A673 (cell line): ENCODE measurements around the gene ARFGEF3.

DNA sequence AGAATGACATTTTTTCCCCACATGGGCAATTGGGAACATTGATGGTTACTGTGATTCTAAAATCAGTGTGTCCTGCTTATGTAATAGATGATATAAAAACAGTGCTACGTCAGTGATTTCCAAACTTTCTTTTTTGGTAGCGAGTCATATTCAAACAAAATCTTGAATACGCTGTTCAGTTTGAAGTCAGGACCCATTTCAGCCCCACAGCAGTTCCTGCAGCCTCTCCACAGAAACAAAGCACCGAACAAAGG is 170.0 kb upstream of the OLIG3 start:
- PRO-cap = no peak

DNA sequence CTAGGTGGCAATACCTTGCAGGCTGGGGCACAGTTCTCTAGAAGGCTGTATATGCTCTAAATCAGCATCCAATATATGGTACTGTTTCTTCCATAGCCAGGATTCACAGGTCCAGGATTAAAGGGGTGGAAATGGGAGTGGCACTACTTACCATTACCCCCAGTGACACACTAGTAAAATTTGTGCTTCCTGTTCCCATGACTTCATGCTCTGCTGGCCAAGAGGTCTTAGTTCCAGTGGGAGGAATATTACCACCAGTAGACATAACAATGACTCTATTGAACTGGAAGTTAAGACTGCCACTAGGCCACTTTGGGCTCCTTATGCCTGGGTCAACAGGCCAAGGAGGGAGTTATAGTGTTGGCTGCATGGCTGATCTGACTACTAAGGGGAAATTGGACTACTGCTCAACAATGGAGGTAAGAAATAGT is 174.2 kb upstream of the TNFAIP3 start:
- PRO-cap = no peak

- PRO-cap = no peak
Observed at GRCh38 chr6:137728669-137729413, 138.2 kb upstream of the TNFAIP3 start.

DNA sequence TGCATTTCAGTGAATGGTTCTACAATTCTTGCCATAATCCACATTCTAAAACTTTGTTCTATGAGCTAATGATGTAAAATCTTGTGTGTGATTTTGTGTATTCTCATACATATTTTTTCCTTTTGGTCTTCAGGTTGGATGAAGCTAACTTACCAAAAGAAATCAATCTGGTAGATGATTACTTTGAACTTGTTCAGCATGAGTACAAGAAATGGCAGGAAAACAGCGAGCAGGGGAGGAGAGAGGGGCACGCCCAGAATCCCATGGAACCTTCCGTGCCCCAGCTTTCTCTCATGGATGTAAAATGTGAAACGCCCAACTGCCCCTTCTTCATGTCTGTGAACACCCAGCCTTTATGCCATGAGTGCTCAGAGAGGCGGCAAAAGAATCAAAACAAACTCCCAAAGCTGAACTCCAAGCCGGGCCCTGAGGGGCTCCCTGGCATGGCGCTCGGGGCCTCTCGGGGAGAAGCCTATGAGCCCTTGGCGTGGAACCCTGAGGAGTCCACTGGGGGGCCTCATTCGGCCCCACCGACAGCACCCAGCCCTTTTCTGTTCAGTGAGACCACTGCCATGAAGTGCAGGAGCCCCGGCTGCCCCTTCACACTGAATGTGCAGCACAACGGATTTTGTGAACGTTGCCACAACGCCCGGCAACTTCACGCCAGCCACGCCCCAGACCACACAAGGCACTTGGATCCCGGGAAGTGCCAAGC is 11.4 kb downstream of the TNFAIP3 start:
- PRO-cap = no peak

- PRO-cap = no peak
Observed at GRCh38 chr6:137928407-137928879, 61.4 kb downstream of the TNFAIP3 start.

GRCh38 chr6:138031358-138031826 is 75.8 kb downstream of the PERP start:
- PRO-cap = no peak

GRCh38 chr6:138091141-138092359 is 15.7 kb downstream of the PERP start:
- PRO-cap = no peak

GRCh38 chr6:138161621-138162146 is at the start of gene ARFGEF3:
ARFGEF3 (plus strand) TSS chr6:138161939.
- PRO-cap = bidirectional peak, plus-strand start at chr6:138161969, minus-strand start at chr6:138161869

DNA sequence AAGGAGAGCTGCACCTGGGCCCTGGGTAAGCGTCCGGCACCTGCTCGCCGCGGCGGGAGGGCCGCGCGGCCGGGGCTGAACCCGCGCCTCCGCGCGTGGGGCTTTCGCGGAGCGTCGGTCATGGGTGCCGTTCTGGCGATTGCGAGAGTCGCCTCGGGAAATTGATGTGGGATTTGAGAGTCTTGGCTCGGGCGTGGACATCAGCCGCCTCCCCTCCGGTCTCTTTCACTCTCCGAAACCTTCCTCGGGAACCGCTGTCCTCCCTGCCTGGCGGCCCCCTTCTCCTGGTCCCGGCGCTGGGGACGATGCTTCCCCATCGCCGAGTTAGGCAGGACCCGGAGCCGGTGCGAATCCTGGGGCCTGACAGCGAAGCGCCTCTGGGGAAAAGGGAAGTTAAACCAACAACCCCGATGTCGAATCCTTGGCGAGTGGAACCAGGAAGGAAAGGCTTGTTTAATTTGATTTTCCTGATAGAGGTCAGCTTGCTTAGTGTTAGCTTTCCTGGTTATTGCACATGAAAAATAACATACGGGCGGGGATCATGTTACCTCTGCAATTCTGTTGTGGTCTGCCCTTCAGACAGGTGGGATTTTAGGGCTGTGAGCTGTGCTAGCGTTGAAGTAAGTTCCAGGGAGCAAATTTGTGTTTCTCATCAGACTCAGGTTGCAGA is 543 bp downstream of the ARFGEF3 start:
- PRO-cap = no peak

- PRO-cap = no peak
Observed at GRCh38 chr6:138231196-138231812, 13.0 kb upstream of the PBOV1 start.

DNA sequence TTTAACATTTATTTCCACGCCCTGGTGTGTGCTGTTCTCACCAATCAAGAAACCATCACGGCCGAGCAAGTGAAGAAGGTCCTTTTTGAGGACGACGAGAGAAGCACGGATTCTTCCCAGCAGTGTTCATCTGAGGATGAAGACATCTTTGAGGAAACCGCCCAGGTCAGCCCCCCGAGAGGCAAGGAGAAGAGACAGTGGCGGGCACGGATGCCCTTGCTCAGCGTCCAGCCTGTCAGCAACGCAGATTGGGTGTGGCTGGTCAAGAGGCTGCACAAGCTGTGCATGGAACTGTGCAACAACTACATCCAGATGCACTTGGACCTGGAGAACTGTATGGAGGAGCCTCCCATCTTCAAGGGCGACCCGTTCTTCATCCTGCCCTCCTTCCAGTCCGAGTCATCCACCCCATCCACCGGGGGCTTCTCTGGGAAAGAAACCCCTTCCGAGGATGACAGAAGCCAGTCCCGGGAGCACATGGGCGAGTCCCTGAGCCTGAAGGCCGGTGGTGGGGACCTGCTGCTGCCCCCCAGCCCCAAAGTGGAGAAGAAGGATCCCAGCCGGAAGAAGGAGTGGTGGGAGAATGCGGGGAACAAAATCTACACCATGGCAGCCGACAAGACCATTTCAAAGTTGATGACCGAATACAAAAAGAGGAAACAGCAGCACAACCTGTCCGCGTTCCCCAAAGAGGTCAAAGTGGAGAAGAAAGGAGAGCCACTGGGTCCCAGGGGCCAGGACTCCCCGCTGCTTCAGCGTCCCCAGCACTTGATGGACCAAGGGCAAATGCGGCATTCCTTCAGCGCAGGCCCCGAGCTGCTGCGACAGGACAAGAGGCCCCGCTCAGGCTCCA is 43.2 kb upstream of the SMIM28 start:
- PRO-cap = no peak

GRCh38 chr6:138404617-138405377 is 774 bp downstream of the HEBP2 start:
- PRO-cap = no peak

DNA sequence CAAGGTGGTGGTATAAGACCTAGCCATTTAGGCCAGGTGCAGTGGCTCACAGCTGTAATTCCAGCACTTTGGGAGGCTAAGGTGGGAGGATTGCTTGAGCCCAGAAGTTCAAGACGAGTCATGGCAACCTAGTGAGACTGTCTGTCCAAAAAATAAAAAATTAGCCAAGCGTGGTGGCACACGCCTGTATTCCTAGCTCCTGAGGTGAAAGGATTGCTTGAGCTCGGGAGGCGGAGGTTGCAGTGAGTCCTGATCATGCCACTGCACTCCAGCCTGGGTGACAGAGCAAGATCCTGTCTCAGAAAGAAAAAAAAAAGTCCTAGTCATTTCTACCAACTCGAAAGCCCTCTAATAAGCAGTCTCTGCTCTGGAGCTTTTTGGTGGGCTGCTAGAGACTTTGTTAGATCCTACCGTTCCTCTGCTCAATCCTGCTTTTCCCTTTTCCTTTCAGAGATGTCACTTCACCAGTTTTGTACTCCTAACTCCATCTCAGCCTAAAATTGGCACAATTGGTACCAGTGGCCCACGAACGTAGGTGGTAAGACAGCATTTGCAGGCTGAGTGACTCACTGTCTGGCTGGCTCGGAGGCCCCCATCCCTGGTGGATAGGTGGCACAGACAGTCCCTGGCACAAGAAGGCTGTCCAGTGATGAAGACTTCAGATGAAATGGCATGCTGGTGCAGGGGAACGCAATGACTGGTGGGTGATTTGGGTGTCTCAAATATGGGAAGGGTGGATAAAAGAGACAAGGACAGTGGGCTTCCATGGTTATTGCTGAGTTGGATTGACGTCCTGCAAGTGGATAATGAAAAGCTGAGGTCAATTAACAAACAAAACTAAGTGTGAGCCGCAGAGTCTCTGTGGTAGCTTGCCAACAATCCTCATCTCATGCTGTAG is 11.0 kb downstream of the HEBP2 start:
- PRO-cap = no peak

- PRO-cap = no peak
Observed at GRCh38 chr6:138432821-138433162, 28.8 kb downstream of the HEBP2 start.

DNA sequence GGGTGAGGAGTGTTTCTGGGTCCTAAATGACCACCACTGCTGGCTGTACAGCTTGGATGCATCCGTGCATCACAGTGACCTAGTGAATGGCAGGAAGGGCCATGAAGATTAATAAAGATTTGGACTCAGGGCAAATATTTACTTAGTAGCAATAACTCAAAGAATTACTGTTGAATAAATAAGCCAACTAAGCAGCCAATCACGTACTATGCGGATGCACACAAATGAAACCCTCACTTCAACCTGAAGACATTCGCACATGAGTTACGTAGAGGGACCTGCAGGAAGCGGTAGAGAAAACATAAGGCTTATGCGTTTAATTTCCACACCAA is 30.3 kb downstream of the NHSL1 start:
- PRO-cap = no peak

DNA sequence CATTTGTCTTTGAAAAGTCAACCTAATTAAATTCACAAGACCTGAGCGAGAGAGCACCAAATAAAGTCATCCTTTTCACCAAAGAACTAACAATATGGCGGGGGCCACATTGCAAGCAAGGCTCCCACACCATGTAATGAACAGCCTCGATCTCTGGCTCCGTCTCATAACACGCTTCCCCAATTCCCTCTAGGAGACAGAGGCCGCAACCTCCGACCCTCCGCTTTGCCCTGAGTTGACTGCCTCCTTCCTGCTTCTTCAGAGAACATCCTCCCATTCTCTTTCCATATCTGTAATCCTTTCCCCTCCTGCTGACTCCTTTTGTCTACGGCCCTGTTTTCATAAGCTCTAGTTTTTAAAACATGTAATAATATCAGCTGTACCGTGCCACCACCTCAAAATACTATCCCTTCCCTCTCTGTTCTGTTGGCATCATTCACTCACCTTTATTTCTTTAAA is 13.4 kb downstream of the NHSL1 start:
- PRO-cap = no peak

DNA sequence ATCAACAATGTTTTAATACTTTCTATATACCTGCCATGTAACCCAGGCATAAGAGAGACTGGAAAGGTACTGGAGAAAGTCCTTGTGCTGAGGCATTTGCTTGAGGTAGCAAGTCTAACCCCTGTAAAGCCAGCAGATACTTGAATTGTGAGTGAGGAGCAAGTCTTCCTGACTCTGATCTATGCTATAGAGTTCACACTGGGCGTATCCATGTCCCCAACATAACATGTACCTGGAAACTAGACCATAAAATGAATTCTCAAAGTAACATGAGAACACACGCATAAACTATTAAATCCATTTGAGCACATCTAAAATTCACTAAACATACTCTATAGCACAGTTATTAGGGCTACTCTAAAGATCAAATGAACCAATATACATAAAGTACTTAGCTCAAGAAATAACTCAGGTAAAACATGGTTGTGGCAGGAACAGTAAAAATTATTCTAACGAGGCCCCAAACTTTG is 2.0 kb downstream of the NHSL1 start:
- PRO-cap = no peak

DNA sequence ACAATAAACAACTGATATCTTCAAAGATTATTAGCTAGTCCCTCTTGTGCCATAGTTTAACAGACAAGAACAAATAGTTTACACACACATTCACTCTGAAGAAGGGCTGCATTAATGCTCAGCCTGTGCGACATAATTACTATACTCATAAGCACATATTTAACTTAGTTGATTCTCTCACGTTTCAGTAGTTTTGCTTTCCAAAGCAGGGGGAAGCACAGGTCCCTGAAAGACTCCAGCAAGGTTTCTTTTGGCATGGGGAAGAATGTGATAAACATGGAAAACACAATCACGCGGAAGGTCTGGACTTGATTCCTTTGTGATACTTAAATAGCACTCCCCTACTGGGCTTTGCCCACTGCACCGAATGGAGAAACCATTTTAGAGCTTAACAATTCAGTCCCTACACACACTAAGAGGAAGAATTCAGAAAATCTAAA is 71.3 kb upstream of the NHSL1 start:
- PRO-cap = no peak

DNA sequence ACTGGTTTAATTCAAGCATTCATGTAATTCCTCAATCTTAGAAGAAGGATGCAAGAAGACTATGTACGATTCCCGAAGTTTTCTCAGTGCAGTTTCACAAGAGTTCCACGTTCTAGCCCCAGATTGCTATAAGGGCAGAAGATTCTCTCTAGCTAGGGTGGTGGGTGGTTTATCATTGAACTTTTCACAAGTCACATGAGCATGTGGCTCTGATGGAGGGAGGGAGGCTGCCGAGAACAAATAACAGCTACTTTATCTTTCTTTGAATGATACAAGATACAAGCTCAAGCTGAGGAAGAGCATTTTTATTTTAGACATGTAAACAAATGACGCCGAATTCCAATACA is 71.9 kb upstream of the NHSL1 start:
- PRO-cap = no peak

DNA sequence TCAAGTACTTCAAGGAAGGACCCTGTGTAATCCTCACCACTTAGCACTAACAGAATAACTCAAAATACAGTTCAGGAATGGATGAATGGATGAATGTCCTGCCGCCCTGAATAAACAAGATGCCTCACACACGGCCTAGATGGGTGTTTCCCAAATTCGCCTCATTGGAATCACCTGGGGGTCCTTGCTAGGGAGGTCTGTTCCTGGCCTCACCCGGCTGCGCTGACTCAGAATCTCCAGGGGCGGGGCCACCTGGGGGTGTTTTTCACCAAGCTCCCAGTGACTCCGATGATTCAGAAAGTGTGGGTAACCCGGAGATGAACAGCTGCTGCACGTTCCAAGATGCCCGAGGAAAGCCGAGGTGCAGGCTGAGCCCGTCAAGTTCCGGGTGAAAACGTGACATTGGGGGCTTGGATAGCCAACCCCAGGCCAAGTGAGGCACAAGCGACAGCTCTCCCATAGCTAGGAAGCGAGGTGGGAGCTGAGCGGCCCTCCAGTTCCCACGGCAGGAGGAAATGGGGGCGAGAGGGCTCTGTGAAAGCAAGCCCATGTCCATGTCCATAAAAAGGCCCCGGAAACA is 90.9 kb upstream of the CCDC28A start:
- PRO-cap = no peak